ENCODE measurements around a stretch of chr15.

- PRO-cap: no peak
Observed at GRCh38 chr15:61747186-61747583, 313.1 kb downstream of the VPS13C start.

DNA sequence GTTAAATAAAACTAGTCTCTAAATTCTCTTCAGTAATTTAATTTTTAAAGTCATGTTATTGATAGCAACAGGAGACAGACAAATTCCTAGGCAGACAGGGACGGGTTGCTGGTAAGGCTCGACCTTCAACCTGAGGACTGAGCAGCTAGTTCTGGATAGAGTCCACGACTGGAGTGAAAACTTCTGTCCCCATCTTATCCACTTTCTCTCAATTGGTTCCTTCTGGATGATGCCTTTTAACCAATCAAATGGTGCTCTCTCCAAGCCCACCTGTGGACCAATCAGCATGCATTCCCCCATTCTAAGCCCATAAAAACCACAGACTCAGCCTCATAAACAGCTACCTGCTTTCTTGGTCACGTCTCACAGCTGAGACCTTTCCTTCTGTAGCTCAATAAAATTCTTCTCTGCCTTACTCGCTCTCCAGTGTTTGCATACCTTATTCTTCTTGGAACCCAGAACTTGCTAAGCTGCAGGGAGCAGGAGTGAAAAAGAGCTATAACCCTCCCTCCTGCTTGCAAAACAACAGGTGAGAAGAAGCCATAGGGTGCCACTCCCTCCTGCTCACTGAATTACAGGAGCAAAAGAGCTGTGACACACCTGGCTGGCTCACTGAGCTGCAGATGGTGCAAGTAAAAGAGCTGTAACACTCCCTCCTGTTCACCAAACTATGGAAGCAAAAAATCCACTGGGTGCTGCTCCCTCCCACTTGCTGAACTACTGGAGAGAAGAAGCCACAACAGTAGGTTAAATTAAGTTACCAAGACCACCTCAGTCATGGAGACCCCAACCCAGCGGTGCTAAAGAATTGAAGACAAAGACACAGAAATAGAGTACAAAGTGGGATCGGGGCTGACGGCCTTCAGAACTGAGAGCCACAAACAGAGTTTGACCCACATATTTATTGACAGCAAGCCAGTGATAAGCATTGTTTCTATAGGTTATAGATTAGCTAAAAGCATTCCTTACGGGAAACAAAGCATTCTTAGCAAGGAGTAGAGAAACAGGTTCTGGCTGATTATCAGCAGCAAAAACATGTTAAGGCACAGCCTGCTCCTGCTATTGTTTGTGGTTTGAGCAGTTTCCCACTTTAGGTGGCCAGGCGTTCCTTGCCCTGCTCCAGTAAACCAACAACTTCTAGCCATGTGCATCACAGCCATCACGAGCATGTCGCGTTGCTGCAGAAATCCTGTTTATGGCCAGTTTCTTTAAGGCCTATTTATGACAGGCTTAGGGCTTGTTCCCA lies 44.3 kb upstream of the C2CD4B start:
- PRO-cap: no peak

DNA sequence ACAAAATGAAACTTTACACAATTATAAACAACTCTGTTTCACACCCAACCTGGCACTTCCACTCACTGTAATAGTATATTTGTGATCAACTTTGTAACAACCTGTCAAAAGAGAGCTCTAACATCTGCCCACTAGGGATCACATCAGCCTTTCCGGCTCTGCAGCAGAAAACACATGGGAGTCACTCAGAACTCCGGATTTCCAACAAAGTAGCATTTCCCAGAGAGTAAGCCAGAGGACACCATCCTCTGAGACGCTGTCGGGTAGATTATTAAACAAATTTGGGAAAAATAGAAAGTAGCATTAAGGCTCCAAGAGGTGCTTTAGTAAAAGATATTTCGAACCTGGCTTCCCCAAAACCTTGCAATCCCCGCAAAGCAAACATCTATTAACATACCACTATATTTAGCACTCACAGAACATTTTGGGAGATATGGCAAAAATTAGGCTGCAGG lies 101.6 kb upstream of the TLN2 start:
- PRO-cap: no peak

DNA sequence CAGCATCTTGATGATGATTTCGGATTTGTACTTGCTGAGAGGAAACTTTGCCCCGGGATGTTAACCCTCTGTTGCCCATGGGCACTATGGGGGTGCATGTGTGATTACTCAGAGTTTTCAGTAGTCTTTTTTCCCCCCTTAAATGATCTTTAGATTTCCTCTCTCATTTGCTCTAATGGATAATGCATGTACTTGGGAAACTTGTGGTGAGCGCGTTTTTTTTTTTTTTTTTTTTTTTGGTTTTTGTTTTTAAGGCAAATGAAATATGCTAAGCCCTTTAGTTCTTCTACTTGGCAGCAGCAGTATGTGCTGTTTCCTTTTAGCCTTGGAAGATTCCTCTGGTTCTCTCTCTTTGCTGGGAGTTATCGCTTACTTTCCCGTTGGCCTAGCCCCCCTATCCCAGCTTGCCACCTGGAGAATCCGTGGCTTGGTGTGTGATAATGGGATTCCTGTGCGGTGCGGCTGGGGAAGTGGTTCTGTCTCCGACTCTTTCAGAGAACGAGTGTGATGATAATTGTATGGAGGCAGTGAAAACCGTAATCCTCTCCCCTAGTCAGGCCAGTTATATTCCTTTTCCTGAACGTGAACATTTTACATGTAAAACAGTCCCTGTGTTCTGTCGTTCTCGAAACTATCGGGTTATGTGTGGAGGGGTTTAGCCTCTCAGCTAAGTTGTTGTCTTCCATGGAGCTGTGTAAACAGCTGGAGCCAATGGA lies 74.7 kb downstream of the TLN2 start:
- PRO-cap: no peak

GRCh38 chr15:62647009-62647635 lies 256.8 kb downstream of the TLN2 start:
- PRO-cap: no peak

DNA sequence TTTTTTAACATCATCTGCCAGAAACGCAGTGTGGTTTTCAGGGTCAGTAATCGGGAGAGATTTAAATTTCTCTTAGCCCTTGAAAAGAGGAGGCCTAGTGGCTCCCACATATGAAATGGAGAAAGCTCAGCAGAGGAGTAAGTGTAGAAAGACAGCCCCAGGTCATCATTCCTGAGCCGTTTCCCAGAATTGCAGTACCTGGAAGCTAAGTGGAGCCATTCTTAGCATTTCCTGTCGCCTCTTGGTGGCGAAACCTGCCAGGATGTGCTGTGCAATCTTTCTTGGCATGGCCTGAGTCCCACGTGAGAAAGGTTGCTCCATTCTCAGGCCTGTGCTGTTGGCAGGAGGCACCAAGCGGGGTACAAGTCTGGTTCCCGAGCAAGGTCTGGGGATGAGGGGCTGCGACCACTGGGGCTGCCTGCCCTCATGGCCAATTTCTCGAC lies 207.2 kb upstream of the TPM1 start:
- PRO-cap: no peak

GRCh38 chr15:62835725-62836088 lies 206.8 kb upstream of the TPM1 start:
- PRO-cap: no peak

DNA sequence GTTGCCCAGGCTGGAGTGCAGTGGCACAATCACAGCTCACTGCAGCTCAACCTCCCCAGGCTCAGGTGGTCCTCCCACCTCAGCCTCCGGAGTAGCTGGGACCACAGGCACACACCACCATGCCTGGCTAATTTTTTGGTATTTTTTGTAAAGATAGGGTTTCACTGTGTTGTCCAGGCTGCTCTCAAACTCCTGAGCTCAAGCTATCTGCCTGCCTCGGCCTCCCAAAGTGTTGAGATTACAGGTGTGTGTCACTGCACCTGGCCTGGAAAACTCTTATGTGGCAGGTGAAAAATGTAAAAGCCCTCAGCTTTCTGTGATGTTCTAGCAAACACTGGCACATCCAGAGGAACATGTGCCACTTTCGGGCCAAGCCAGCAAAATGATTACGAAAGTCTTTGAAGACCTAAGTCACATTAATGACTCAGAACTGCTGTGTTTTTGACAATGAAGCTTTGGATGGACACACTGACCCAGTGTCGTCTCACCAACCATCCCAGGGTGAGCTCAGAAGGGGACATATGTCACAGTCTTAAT lies 189.3 kb upstream of the TPM1 start:
- PRO-cap: no peak

DNA sequence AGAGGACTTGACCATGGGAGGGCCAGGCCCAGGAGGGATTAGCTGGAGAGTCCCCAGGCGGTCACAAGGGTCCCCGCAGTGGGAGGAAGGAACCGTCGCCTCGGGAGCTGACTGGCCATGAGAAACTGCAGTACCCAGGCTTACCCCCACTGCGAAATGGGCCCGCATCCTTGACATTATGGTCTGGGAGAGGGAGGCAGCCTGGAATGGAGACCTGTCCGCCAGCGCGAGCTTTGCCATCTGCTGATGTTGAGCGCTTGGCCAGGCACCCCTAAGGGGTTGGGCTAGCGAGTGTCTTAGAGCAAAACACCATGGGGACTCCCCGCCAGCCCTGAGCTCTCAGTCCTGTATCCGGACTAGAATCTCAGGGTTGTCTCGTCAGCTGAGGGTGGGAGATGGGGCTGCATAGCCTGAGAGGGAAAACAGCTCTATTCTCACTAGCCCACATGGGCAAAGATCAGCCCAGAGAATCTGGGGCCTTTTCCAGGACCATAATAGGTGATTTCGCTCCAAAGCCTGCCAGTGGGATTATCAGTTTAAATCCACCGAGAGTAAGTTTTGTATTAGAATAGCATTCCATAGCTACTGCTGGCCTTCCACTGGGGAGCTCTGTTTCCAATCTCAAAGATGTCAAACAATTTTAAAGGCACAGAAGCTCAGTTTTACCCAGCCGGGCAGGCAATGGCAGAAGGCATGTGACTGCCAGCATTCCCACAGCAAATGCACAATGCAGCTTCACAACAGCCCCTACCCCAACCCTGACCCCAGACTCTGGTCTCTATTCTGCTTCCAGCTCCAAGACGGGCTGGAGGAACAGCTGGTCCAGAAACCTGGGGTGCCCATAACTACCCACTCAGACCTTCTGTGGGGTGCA lies 167.5 kb upstream of the TPM1 start:
- PRO-cap: no peak

GRCh38 chr15:62901120-62901817 lies 141.3 kb upstream of the TPM1 start:
- PRO-cap: no peak

- PRO-cap: no peak
Observed at GRCh38 chr15:62961044-62961640, 81.4 kb upstream of the TPM1 start.

- PRO-cap: no peak
Observed at GRCh38 chr15:63029897-63030669, 12.5 kb upstream of the TPM1 start.

DNA sequence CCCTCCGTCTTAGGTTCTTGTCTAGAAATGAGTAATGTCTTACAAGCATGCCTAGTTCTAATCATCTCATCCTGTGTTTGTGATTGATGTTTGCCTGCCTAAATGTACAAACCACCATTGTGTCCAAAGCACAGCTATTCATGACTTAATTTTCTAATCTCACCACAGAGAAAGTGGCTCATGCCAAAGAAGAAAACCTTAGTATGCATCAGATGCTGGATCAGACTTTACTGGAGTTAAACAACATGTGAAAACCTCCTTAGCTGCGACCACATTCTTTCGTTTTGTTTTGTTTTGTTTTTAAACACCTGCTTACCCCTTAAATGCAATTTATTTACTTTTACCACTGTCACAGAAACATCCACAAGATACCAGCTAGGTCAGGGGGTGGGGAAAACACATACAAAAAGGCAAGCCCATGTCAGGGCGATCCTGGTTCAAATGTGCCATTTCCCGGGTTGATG lies 28.4 kb downstream of the TPM1 start:
- PRO-cap: no peak

- PRO-cap: unidirectional peak, minus-strand start at chr15:63158011
Observed at GRCh38 chr15:63157920-63158429, 698 bp upstream of the RPS27L start.

- PRO-cap: no peak
Observed at GRCh38 chr15:63191879-63192625, 2.6 kb downstream of the RAB8B start.

DNA sequence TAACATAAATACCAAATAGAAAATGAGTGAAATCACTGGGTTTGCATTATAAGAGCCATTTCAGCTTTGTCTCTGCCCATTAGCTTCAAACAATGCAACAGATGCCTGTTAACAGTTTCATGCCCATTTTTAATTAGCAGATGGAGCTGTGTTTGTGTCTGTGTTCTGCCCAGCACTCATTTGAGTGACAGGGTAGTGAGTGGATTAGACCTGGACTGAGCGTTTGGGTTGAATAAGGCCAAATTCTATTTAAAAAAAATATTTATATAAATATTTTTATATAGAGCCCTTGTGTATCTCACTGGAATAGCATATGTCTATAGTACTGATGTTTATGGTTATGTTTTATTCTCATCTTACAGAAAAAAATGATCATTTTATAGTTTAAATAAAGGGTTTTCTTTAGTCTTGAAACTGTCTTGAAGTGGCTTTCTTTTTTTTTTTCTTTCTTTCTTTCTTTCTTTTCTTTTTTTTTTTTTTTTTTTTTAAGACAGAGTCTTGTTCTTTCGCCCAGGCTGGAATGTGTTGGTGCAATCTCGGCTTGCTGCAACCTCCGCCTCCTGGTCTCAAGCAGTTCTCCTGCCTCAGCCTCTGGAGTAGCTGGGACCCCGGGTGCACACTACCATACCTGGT lies 7.6 kb downstream of the RAB8B start:
- PRO-cap: no peak

DNA sequence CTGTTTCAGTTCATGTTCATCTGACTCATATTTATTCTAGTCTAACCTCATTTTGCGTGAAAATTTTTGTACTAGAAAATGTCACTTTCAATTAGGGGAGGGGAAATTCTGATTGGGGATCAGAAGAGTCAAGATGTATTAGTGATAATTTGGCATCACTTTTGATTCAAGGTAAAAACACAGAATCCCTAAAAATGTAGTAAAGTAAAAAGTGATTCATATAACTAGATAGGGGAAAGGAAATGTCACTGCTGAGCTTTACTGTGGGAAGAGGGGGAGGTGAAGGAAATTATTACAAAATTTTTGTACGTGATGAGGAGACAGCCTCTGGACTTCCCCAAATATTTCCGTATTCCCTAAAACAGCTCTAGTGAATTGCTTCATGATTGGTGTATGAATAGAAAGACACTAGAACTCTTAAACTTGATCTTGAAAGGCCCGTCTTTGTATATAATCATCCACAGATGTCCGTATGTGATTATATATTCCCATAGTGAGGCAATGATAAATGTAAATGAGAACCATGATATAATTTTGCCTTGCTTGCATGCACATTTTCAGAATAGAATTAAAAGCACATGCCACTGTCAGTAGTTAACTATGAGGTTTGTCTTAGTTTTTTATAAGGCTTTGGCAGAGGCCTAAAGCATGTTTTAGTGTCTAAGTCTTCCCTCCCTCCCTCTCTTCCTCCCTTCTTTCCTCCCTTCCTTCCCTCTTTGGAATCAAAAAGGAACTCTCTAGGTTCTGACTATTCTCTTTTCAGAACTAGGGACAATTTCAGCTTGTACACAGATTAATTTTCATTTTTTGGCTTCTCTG lies 23.2 kb downstream of the RAB8B start:
- PRO-cap: no peak

DNA sequence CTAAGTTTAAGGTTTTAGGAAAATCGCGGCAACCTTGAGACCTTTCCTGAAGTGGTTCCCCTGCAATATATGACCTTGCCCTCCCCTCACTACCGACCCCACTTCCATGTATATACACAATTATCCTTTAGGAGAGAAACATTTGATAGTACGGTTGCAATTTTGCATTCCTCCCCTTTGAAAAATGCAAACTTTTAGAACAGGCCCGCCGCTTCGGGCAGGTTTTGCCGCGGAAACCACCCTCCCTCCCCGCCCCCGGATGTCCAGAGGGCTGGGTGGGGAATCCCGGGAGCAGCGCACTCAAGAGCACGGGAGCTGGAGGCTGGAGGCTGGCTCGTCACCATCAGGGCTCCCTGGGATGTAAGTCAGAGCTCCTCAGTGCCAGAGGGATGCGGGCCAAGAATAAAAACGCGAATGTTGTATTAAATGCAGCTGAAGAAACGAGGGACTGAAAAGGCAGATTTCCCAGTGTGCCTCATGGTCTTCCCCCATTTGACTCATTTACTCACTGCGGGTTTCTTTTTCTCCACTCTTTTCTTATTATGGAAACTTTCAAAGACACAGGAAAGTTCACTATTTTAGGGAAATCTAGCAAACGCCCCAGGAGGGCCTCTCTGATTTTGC lies 3.1 kb upstream of the USP3 start:
- PRO-cap: bidirectional peak, plus-strand start at position 303 of the sequence, minus-strand start at position 238 of the sequence

DNA sequence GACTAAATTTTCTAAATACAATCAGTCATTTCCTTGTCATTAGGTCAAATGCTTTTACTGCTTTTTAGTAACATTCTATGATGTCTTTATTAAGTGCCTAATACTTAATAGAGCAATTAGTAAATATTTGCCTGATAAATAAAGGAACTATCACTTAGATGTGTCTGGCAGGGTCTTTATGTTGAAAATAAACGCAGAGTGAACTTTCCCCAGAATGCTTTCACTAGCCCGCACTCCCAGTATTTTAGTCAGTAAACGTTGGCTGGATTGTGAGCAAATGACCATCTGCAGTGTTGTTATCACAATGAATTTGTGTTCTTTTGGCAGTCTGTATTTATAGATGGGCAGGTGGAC lies 4.8 kb downstream of the USP3 start:
- PRO-cap: no peak

DNA sequence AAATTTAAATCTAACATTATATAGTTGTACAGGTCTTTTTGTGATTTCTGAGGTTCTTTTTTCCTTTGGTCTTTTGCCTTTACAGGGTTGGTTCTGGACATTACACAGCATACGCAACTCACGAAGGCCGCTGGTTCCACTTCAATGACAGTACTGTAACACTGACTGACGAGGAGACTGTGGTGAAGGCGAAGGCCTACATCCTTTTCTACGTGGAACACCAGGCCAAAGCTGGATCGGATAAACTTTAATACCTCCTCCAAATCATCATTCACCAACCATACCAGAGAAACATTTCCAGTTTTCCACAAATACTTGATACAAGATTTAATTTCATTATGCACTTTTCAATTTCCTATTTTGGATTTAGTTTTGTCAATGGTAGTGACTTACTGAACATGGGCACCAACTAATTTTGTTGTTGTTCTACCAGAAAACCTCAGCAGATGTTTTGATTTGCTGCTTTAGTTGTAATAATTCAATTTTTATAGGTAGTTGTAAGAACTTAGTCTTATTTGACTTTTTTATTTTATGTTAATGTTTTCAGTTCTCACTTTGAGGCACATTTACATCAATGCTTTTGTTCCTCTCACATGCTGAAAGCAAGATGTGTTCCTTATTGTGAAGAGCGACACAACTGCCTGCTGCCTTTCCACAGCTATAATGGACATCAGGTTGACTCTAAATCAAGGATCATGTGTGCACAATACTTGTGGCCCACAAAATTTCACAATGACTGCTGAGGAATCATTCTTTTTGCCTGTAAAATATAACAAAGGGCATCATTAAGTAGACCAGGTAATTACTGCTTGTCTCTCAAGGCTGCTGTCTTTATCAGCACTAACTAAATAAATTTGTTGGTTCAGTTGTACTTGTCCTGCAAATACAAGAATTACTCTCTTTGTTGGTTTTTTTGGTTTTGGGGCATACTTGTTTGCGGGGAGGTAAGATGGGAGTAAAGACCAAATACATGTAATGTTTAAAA lies 6.3 kb upstream of the FBXL22 start:
- PRO-cap: no peak